Psoas muscle (tissue), 2 donors: ENCODE measurements around the gene LIG1.

GRCh38 chr19:47317236-47317723 is 7.6 kb downstream of the C5AR1 start:
- PRO-cap, 2 experiments: no peak in any of the 2 experiments

DNA sequence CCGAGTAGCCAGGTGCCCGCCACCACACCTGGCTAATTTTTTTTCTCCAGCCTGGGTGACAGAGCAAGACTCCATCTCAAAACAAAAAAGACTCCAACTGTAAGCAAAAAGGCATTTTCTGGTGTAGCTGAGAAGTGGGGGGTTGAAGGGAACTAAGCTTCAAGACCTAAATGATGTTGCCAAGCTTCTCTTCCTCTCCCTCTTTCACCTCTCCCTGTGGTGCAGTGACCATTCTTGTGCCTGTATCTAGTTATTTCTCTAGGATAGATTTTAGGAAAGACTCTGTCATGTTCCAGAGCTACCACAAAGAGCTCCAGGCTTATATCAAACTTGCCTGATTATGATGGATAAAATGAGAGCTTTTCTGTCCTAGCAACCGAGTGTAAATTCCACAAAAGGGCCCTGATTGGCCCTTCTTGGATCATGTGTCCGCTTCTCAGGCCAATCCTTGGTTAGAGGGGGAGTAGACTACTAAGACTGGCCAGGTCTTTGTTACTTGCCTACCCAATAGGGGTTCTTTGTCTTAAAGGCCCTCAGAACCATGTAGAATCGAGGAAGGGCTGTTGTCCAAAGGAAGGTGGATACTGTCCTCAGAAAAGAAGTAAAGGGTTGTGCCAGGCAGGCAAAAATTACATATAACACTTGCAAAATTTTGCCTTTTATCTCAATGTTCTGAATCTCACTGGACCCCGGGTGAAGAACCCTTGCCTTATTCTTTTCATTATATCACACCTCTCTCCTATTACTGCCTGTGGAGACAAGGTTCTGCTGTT is 2.4 kb downstream of the DHX34 start:
- PRO-cap, 2 experiments: no peak in any of the 2 experiments

GRCh38 chr19:47389230-47389787 is 30.0 kb downstream of the MEIS3 start:
- PRO-cap, 2 experiments: no peak in any of the 2 experiments

DNA sequence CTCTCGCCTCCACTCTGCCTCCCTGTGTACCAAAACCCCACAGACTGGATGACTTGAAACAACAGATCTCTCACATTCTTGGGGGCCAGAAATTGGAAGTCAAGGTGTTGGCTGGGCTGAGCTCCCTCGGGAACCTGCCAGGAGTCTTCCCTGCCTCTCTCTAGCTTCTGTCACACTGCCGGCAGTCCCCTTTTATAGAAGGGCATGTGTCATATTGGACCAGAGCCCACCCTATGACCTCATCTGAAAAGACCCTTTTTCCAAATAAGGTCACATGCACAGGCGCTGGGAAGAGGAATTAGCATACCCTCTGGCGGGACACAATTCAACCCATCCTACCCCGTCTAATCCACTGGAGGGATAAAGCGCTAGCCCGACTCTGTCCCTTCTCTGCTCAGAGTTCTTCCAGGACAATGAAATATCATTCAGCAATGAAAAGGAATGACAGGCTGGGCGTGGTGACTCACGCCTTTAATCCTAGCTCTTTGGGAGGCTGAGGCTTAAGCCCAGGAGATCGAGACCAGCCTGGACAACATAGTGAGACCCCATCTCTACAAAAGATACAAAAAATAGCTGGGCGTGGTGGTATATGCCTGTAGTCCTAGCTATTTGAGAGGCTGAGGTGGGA is 28.7 kb downstream of the MEIS3 start:
- PRO-cap, 2 experiments: no peak in any of the 2 experiments

DNA sequence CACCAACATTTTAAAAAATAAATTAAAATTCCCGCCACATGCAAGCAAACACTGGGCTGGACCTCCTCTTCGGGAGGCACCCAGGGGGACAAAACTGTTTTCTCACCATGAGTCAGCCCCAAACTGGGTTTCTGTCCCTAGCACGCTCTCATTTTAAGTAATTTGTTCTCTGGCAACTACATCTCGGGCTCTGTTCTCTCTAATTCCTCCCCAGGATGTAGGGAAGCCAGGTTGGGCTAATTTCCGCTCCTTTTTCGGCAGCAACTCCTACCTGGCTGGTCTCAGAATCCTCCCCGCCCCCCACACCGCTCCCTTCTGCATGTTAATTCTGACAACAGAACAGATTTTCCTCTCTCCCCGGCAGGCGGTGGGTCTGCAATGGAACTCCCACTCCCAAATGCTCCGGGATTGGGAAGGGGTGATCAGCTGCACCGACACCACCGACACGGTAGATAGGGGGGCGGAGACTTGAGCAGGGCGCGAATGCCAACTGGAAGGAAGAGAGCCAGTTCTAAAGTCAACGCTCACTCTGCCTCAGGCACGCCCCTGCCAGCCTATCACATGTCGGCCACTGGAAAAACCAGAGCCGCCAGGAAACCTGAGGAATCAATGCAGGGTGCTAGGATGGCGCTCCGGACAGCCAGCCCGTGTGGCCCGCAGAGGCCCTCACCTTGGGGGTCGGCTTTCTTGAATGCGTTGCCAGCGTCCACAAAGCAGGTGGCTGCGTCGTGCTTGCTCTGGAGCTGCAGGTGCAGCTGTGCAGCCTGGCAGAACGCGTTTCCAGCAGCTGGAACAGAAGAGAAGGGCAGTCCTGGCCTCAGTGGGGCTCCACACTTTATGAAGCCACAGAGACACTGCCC is 14.7 kb downstream of the NAPA start:
- PRO-cap, 2 experiments: no peak in any of the 2 experiments

DNA sequence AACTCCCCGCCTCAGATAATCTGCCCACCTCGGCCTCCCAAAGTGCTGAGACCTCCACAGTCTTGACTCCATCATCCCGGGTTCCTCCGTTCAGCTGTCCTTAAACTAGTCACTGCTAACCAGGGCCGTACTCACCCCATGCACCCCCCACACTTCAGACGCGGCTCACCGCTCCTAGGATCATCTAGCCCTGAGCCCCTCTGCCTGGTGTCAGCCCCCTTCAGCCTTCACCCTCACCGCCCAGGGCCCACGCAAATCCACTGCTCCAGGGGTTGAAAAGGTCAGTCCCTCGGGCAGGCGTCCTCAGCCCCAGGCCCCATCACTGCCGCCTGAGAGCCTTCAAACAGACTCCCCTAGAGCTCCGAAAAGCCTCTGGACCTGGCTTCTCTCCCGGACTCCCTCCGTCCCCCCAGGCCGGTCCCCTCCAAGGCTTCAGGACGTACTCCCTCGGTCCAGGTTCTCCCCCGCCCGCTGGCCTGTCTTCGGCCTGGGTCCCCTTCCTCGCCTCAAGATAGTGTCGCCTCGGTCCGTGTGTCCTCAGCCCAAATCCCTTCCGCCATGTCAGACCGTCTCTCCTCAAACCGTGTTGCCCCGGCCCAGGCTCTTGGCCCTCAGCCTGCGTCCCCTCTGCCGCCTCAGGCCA is 672 bp downstream of the NAPA start:
- PRO-cap, 2 experiments: no peak in any of the 2 experiments

GRCh38 chr19:47572593-47573049 is 327 bp downstream of the ZNF541 start:
- PRO-cap, 2 experiments: no peak in any of the 2 experiments

GRCh38 chr19:47598389-47599389 is 10.2 kb upstream of the BICRA start:
- PRO-cap, 2 experiments: no peak in any of the 2 experiments

GRCh38 chr19:47601422-47601988 is 7.4 kb upstream of the BICRA start:
- PRO-cap, 2 experiments: no peak in any of the 2 experiments

- PRO-cap, 2 experiments: no peak in any of the 2 experiments
Measured at GRCh38 chr19:47702379-47703433, 10.5 kb upstream of the EHD2 start.

DNA sequence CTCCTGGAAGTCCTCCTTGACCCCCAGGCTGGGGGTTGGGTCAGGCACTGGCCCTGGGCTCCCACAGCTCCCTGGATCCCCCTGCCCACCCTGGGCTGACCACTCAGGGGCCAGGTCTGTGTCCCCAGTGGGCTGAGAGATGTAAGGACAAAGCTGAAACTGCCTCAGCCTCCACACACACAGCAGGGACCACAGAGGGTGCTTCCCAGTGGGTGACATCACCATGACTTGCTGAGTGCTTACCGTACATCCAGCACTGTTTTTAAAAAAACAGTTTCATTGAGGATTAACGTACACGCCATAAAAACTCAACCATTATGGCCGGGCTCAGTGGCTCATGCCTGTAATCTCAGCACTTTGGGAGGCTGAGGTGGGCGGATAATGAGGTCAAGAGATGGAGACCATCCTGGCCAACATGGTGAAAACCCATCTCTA is 9.9 kb downstream of the EHD2 start:
- PRO-cap, 2 experiments: no peak in any of the 2 experiments

DNA sequence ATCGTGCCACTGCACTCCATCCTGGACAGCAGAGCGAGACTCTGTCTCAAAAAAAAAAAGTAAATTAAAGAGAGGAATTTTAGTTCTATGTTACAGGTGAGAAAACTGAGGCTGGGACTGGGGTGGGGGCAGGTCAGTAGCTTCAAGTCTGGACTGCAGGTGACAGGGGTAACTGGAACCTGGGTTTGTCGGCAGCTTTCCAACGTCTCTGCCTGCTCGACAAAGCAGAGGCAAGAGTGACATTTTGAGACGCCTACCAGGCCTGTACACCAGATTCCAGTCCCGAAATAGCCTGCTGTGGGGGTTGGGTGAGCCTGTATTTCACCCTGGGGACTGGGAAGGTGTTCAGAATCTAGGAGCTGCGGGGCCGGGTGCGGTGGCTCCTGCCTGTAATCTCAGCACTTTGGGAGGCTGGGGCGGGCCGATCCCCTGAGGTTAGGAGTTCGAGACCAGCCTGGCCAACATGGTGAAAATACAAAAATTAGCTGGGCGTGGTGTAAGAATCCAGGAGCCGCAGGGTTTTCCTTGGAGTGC is 1.3 kb downstream of the SELENOW start:
- PRO-cap, 2 experiments: peak in 2 of 2 experiments; most common plus-strand start position 348 of the sequence (in 2); most common minus-strand start position 238 of the sequence (in 2)

DNA sequence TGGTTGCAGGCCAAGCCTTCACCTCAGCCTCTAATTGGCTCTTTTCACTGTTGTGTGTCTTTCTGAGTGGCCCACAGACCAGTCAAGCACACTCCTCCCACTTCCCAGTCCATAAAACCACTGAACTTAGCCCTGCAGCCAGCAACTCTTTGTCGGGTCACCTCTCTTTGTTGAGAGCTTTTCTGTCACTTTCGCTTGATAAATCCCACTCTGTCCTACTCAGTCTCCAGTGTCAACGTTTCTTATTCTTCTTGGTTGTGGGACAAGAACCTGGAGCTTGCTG is 6.2 kb upstream of the SULT2A1 start:
- PRO-cap, 2 experiments: no peak in any of the 2 experiments

GRCh38 chr19:48169895-48170858 is at the start of gene LIG1:
Gene LIG1 (minus strand): TSS chr19:48170344.
- PRO-cap, 2 experiments: peak in 1 of 2 experiments; most common plus-strand start chr19:48170663 (in 1); most common minus-strand start chr19:48170330 (in 1)

DNA sequence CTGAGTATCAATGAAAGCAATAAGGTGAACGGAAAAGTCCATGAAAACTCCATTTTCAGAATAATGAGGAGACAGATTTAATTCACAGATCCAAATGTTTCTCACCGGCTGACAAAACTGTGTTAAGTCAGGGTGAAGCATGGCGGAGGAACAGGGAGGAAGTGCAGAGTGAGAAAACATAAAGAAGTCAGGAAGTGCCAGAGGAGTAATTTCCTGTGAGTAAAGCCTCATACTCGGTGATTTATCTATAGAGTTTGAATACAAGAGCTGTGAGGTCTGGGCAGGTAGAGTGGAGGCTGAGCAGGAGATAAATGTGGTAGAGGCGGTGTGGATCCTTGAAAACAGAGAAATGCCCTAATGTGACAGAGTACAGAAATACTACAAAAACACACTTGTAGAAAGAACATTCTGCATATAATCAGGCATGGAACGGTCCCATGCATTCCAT is 11.4 kb downstream of the CARD8 start:
- PRO-cap, 2 experiments: no peak in any of the 2 experiments

DNA sequence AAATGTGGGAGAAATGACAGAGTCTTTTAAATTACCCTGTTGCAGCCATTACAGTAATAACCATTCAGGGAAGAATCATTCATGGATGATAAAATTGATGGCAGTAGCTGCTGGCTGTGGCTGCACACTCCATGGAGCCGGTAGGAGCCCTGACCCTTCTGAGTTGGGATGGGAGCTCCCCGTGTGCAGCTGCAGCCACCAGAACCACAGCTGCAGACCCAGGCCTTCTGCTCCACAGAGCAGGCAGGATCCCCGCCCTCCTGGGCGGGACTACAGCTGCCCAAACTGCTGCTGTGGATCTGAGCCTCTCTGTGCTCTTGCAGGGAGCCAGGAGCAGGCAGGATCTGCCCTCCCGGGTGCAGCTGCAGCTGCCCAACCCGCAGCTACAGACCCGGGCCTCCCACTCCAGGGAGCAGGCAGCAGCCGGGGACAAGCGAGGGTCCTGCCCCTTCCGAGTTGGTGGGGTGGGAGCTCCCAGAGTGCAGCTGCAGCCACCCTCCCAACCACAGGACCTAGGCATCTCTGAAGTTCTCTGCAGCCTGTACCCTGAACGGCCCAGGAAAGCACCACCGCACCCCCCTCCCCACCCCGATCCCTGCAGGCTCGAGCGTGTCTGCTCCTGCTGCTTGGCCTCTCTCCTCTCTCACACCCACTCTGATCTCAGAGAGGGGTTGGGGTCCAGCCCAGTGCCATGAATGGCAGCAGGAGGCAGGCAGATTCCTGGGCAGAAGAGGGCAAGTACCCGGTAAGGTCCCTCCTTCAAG is 13.1 kb downstream of the ODAD1 start:
- PRO-cap, 2 experiments: no peak in any of the 2 experiments

DNA sequence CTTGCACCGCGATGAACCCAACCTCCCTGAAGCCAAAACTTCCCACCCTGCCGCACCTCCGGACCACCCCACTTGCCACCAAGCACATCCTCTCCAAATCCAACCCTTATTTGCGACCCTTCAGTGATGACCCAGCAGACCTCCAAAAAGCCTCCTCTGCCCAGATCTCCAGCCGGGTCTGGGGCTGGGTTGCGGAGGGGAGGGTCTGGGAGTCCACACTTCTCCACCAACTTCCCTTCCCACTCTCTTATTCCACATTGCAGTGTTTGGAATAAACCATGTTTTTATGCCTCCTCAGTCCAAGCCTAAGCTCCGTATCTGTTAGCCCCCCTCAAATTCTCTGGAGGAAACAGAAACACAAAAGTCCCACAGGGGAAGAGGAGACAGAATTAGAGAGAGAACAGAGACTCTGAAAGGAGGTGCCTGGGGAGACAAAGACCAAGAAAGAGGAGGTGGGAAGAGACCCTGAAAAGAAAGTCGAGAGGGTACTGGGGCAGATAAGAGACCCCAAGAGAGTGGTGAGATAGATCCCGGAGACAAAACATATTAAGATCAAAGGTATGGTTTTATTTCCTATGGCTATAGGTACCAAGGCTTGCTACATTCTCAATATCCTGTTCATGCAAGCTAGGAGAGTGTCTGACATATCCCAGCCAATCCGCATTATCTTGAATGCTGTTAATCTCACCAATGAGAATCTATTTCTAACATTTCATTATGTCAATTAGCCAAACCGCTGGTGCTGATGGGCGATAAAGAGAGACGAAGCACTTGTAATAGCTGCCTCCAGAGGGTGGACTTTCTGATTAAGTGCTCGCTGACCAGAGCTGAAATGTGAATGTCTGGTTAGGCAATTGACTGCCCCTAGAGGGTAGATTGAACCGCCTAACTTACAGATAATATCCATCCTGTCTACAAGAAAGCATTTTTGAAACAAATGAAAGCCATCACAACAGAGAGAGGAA is 866 bp upstream of the GRWD1 start:
- PRO-cap, 2 experiments: no peak in any of the 2 experiments

DNA sequence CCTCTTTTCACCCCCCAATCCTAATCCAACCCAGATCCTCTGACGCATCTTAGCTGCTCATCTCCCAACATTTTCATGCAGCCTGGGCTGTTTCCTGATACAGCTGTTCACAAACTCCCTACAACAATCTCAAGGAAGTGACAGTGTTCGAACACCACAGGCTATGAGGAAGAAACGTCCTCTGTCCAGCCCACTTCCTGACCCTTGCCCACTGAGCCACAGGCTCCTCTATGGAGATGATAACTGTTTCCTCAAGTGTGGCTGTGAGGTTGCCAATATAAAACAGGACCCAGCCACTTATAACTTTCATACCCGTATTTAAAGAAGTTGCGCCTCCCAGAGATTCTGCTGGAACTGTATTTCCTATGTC is 16.2 kb downstream of the LMTK3 start:
- PRO-cap, 2 experiments: no peak in any of the 2 experiments

DNA sequence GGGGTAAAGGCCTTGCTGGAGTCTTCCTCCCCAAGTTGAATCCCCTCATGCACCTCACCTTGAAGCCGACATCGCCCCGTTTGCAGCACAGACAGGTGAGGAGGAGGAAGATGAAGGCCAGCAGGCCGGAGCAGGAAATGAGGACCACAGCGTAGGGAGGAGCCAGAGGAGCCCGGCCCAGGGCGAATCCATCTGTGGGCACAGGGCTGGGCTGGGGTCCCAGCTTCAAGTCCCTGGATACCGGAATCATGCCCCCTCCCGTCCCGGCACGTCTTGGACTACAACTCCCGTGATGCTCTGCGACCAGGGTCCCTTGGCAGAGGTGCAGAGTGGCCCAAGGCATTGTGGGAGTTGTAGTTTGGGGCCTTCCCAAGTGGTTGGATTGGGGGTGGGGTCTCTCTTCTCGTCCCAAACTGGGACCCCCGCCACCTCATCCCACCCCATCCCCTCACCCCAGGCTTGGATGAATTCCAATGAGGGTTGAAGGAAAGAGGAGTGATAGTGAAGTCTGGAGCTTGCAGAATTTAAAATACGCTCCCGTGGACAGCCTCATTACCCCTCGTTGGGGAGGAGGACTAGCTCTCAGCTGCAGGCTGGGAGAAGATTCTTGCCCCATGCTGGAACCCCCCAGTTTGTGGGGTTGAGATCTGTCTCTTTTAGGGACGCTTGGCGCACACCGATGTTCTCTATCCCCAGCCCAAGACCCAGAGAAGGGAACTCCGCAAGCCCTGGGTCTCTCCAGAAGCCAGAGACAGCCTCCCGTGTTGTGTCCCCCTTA is 1.0 kb downstream of the LMTK3 start:
- PRO-cap, 2 experiments: no peak in any of the 2 experiments

DNA sequence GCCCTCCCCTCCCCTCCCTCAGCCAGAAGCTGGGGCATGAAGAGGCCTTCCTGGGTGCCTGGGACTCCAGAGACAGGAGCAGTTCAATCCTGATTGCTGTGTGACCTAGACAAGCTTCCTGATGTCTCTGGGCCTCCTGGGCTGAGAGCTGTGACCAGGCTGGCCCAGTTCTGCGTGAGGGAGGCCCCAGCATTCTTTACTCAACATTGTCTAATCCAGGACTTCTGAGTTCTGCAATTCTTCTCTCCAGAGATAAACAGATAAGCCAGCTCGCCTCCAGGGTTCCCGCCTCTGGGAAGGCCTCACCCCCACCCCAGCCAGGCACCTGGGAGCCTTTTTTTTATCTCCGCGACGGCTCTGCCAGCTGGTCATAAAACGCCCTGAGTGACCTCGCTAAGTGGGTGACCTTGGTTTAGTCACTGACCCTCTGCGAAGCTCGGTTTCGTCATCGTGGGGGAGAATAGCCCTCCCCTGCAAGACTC is 1.7 kb downstream of the SULT2B1 start:
- PRO-cap, 2 experiments: no peak in any of the 2 experiments